Neural crest cell (in vitro differentiated cells): Measurements from ENCODE around the gene DSTN.

DNA sequence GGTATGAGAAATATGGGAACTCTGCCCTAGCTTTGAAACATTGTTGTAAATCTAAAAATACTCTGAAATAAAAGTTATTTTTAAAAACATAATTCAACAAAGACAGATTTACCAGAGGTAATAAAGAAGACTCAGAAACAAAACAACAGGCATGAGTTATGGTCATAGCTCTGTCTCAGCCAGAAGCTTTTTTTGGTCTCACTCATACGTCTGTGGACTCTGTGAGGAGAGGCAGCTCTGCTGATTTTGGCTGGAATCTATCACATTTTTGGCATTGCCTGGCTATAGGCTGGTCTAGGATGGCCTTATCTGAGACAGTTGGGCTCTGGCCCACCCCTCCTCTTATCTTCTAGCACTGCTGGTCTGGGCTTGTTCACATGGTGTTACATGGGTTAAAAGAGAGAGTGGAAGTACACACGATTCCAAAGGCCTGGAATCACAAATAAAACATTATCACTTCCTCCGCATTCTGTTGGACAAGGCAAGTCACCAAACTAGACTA is 514.0 kb upstream of the BTBD3 start:
- PRO-cap: no peak

GRCh38 chr20:11411640-11412280 is 505.9 kb upstream of the BTBD3 start:
- PRO-cap: unidirectional peak, plus-strand start at chr20:11412088

GRCh38 chr20:11891988-11892779 is 25.5 kb upstream of the BTBD3 start:
- PRO-cap: bidirectional peak, plus-strand start at chr20:11892301, minus-strand start at chr20:11892338

GRCh38 chr20:12177480-12178080 is 259.9 kb downstream of the BTBD3 start:
- PRO-cap: no peak

GRCh38 chr20:12753716-12754455 is 254.9 kb upstream of the SPTLC3 start:
- PRO-cap: no peak

DNA sequence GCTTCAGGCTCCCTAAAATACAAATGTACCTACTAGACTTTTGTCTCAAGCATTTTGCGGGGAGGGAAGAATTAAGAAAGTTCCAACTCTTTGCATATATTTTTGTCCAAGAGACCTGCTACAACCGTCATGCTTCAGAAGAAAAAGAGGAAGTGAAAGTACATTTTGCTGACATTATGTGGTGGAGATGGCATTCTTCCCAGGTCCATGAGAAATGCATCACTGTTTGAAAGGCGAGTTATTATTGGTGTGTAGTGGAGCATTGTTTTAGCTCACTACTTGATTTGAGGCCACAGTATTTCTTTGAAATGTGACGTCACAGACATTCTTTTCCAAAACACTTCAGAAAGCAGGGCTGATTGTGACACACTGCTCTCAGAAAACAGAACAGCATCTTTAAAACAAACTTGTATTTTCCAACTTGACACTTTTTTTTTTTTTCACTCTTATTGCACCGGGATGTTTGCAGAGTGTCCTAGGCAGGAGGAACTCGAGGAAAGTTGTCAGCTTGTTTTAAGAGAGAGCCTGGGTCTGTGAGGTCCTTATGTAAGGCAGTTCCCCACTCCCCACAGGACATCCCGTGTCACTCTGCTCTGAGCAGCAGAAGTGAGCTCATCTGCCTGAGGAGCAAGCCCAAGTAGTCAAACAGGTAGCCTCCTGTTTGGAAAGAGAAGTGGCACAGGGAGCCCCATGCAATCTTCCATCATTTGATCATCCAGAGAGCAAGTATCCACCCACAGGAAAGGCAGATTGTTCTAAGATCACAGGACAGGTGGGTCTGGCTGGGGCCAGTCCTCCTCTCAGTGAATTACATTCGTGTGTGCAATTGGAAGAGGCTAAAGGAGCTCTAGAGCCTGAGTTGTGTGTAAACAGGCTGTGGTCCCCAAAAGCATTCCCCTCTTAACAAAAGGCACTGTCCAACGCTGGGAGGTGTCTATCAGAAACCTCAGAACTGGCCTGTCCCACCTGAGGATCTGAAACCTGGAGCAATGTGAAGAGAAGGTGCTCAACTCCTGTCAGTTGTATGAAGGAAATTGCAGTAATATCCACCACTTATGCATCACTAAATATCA is 1.2 kb downstream of the SPTLC3 start:
- PRO-cap: no peak

DNA sequence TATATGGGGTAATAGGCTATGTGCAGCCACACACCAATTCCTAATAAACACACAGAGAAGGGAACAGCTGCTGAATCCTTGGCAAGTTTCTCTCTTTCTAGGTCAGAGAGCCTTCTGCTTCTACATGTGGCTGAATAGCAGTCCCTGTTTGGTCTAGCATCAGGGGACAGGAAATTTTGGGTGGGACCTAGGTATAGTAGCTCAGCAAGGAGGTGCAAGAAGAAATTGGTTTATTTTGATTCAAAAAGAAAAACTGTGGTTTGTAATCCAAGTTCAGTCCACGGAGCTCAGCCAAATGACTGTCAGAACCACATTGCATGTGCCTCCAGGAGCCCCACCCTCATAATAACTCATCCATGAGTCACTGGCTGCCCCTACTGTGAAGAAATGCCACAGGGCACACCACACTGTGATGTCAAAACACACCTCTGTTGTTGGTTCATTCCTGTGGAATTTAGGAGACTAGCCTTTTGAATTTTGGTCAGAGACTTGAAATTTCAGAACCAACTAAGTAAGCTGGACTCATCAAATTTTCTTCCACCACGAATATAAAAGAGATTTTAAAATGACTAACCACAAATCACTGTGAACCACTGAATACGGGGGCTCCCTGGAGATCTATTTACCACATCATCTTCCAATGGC is 21.2 kb downstream of the SPTLC3 start:
- PRO-cap: no peak

DNA sequence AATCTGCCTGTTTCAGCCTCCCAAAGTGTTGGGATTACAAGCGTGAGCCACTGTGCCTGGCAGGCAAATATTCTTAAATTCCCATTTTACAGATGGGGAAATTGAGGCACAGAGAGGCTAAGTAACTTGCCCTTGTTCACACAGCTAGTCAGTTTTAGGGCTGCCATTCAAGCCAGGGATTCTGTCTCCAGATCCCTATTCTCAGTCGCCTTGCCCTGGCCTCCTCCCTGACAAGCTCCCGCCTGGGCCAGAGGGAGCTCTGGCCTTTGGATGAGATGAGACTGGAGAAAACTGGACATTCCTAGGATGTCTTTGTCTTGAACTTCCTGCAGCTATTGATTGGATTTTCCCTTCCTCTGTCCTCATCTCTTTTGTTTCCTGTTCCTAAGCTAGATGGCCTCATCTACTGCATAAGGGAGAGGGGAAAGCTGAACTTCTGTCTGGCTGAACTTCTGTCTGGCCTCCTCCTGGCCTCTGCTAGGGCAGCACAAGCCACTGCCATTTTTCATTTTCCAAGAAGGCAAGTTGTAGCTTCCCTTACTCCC is 90.6 kb downstream of the NDUFAF5 start:
- PRO-cap: unidirectional peak, minus-strand start at position 261 of the sequence

DNA sequence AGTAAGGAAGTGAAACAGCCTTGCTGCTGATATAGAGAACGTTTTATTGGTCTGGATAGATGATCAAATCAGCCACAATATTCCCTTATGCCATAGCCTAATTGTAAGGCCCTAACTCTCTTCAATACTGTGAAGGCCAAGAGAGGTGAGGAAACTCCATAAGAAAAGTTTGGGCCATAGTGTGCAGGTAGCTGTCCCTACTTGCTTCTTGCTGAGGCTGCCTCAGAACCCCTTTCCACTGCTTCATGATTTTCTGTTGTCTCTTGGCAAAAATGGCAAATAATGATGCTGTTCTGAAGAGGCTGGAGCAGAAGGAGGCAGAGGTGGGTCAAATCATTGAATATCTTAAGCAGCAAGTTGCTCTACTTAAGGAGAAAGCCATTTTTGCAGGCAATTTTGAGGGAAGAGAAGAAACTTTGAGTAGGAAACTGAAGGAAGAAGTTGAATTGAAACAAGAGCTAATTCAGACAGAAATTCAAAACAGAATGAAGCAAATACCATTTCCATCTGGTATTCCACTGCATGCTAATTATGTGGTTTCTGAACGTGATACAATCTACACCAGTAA is 131.9 kb downstream of the MACROD2 start:
- PRO-cap: no peak

DNA sequence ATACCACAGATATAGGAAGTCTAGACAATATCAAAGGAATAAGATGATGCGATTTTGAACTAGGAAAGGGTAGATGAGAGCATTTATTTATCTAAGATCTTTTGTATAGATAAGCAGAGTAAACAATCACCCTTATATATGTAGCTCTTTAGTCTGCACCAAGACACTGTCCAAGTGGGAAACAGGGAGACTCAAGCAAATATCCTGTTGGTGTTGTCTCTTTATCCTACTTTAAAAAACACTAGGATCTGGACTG is 587.0 kb upstream of the FLRT3 start:
- PRO-cap: no peak

- PRO-cap: no peak
Observed at GRCh38 chr20:15080659-15081040, 743.2 kb upstream of the FLRT3 start.

DNA sequence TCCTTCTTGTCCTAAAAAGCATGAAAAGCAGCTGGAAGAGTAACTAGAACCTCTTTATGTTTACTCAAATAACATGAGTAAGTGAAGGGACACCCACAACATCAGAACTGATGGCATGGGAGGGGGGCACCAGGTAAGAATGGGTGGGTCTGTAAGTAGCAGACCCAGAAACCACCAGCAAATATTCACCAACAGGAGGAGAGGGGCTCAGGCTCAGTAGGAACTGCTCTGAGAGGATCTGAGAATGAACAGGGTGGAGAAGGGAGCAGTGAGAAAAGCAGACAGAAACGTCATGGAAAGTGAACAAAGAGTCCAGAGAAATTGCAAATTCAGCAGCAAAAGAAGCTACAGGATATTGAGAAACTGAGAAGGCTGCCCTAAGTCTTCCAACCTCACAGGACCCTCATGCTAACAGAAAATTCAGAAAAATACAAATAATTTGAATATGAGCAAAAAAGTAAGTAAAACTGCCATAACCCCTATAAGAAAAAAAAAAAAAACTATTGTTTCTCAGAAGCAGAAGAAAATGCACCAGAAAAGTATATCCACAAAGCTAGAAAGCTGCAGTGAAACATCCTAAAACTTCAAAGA is 121.2 kb downstream of the KIF16B start:
- PRO-cap: no peak

- PRO-cap: no peak
Observed at GRCh38 chr20:16505767-16506476, 67.3 kb downstream of the KIF16B start.

GRCh38 chr20:16556304-16556925 is 16.8 kb downstream of the KIF16B start:
- PRO-cap: no peak

- PRO-cap: bidirectional peak, plus-strand start at chr20:17505543, minus-strand start at chr20:17505272
Observed at GRCh38 chr20:17504583-17505803, 26.2 kb downstream of the BFSP1 start.

GRCh38 chr20:17562618-17563137 is 7.2 kb upstream of the DSTN start:
- PRO-cap: no peak

DNA sequence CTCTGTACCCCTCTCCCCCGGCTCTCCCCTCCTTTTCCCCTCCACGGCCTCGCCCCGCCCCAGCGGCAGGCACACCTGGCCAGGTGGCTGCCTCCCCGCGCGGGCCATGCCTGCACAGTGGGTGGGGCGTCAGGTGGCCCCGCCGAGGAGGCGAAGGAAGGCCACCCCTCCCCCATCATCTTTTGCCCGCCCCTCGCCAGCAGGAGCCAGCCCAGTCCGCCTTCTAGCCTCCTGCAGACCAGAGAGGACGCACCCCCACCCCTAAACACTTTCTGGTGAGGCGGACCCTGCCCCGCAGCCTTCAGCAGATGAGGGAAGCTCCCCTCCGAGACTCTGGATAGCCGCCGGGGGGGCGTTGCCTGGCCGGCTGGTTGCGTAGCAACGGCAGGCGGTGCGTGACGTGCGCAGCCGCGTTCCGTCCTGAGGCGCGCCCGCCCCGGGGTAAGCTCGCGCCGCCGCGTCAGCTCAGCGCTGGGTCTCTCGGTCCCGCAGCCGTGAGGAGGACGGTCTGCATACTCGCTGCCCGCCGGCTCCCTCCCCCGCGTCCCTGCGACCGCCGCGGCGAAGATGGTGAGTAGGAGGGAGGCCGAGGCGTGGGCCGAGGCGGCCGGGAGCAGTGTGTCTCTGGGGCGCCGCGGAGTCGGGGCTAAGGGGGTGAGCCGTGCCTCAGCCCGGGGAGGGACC is at the start of gene DSTN:
Gene DSTN (plus strand): TSS at position 434 of the 684 bp plus-strand sequence.
- PRO-cap: bidirectional peak, plus-strand start at position 476 of the sequence, minus-strand start at position 310 of the sequence

GRCh38 chr20:17613236-17614349 is 43.7 kb downstream of the DSTN start:
- PRO-cap: no peak

DNA sequence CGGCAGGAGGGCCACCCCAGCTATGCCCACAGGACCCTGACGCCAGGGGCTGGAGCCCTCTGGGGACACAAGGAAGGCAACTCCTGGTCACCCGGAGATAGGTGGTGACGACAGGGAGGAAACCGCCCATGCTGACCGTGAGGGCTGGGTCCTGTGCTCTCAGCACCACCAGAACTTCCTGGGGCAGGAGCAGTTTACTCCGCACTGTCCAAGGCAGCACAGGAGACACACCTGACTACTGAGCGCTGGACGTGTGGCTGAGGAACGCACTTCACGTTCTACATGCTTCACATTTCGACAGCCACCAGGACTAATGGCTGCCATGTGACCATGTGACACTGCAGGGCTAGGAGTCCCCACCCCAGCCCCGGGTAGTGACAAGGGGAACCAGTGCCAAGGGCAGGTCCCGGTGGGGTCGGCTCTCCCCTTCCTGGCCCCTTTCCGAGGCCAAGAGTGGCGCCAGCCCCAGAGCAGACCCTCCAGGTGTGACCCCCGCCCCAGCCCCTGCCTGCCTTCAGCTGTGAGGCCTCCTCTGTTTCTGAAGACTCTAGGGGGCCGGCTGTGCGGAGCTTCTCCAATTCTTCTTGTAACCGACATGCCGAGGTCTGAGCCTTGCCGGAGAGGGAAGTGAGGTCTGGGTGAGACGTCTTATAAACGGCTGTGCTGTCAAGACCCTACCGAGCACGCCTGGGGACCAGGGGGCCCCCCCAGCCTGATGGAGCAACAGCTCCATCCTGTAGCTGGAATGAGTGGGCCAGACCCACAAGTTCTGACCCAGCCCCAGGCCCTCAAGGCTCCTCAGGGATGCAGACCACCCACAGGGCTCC is 45.3 kb downstream of the DSTN start:
- PRO-cap: no peak

- PRO-cap: no peak
Observed at GRCh38 chr20:17615781-17616369, 46.0 kb downstream of the DSTN start.